Myometrial cell (primary cell): ENCODE measurements around a stretch of chr4.

DNA sequence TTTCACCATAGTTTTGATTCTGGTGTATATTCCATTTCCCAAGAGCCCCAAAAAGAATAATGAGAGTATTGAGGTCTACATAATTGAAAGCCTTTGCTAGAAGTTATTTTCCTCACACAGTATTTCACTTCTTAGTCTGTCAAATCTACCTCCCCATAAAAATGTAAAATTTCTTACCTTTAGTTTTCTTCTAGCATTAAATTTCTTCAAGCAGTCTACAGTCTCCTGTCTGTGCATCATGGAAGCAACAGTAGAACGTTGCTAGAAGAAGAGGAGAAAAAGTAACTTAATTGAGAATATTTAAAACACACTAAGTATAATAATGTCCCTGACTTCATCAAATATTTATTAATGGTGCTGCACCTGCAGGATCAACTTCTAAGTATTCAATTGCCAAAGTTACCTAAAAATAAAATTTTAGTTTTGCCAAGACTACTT lies 247.9 kb downstream of the CAMK2D start:
- RAMPAGE, long total RNA = no peak

DNA sequence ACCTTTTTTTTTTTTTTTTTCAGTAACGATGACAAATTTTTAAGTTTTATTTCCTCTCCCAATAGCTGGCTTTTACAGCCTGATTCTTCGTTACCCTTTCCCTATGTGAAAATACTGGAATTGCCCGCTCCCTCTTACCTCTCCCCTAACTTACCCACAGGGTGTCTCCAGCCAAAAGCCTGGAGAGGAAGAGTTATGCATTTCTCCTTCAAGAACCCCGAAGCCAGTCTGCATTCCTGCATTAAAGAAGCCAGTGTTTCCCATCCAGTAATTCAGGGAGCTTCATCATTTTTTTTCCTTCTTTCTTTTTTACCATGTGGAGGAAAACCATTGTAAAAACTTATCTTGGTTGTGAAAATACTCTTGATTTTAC lies 749 bp upstream of the ARSJ start:
- RAMPAGE, long total RNA = no peak

- RAMPAGE, long total RNA = no peak
Observed at GRCh38 chr4:114193681-114194103, 214.2 kb upstream of the ARSJ start.

GRCh38 chr4:118889329-118889754 lies 688 bp downstream of the SYNPO2 start:
- RAMPAGE, long total RNA = no peak

GRCh38 chr4:118969417-118969768 lies 80.7 kb downstream of the SYNPO2 start:
- RAMPAGE, long total RNA = no peak

GRCh38 chr4:119010686-119011073 lies 122.0 kb downstream of the SYNPO2 start:
- RAMPAGE, long total RNA = no peak

GRCh38 chr4:119039093-119039605 lies 96.5 kb upstream of the MYOZ2 start:
- RAMPAGE, long total RNA = no peak

DNA sequence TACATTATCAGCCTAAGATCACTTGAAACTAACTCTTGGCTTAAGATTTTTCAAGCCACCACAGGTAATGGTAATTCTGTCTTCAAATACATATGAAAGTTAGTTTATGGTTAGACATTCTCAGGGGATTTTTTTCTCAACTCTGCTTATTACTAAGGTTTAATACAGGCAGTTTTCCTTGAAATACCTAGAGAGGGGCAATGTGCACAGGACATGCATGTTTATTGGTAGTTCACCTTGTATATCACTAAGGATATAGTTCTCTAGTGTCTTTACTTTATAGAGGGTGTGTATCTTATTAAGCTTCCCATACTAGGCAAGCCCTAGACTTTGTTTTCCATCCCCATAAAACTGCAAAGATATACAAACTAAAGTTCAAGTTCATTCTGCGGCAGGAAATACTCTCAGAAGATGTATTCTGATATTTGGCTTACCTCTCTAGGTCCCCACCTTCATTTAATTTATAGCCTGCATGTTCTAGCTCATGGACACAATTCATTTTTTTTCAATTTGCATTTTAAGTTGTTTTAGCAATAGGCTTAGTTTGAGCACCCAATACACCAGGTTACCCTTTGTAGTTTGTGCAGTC lies 38.2 kb upstream of the MYOZ2 start:
- RAMPAGE, long total RNA = no peak

DNA sequence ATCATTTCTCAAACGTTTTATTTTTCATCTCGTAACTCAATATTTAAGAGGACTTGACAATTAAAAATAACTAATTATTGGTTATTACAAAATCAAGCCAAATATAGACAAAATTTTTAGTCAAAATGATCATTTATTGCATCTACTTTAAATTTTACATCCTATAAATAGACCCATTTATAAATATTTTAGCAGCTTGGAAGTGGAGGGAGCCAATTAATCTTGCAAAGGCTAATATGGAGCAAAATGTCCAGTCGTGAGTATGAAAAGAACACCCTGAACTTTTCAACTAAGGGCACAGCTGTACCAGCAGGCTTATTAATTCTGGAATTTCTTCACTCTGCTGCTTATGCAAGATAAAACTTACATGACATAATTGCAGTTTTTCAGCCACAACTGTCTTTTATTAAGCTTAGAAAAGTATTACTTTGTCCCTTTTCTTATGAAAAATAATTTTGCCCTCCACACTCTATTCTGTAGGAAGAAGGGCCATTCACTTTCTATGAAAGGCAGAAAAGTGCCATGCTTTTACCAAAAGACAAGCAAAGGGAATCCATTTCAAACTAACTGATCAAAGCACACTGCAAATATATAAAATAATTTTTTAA lies 22.9 kb upstream of the USP53 start:
- RAMPAGE, long total RNA = no peak

GRCh38 chr4:119206136-119206594 lies 6.3 kb upstream of the USP53 start:
- RAMPAGE, long total RNA = no peak

DNA sequence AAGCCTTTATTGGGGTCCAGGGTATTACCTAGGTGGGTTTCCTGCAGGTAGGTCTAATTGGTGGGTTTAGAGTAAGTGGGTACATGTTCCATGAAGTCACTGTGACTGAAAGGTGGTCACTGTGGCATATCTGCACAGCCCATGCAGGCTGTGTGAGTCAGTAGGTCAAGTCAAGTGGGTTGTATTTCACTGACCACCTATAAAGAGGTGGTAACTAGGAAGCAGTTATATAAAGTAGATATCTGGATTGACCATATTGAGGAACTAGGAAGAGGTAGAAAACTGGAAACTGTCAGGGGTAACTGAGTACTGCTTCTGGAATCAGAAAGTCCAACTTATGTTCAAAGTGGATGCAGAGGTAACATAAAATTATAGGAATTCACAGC lies 18.3 kb downstream of the USP53 start:
- RAMPAGE, long total RNA = no peak

GRCh38 chr4:119627052-119628270 lies 1.1 kb downstream of the PDE5A start:
- RAMPAGE, long total RNA = start-site peak on the minus strand at chr4:119627256-119627341, 42 and 74 reads in 2 replicates; start-site peak on the minus strand at chr4:119628011-119628093, 34 and 64 reads in 2 replicates

- RAMPAGE, long total RNA = no peak
Observed at GRCh38 chr4:119939285-119939698, 127.4 kb downstream of the MAD2L1 start.

- RAMPAGE, long total RNA = no peak
Observed at GRCh38 chr4:121139514-121139888, 24.6 kb downstream of the TNIP3 start.

DNA sequence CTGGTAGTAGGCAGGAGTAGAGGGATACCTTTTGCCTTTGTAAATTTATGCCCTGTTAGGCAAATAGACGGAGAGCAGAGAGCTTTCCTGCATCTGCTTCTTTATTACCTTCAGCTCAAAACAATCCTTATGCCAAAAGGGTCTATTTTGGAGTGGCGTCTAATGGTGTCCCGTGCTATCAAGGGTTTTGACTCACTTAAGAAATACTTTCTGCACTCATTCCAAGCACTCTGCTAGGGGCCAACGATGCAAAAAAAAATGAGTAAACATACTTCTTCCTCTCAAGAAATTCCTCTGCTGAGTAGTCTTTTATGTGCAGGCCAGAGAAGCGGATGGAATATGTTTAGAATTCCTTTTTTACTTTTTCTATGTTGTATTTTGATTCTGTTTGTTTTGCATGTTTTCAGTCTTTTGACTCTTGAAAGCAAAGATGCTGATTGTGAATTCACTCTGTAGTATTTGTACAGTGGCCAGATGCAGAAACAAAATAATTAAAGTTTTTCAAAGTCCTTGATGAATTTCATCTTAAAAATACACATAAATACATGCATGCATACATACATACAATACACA lies 131.7 kb downstream of the ANXA5 start:
- RAMPAGE, long total RNA = no peak

GRCh38 chr4:122041152-122041804 lies 89.4 kb upstream of the TRPC3 start:
- RAMPAGE, long total RNA = no peak

DNA sequence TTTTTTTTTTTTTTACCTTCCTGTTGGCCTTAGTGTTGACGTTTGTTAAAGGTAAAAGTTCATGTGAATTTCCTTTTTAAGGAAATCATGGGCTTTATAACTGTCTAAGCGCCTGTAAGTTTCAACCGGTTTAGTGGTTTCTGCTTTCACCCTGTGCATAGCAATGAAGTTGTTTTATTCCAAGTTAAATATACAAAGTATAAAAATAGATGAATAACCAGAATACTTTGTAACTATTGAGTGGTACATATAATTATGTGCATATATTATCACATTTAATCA lies 976 bp downstream of the BLTP1 start:
- RAMPAGE, long total RNA = no peak

DNA sequence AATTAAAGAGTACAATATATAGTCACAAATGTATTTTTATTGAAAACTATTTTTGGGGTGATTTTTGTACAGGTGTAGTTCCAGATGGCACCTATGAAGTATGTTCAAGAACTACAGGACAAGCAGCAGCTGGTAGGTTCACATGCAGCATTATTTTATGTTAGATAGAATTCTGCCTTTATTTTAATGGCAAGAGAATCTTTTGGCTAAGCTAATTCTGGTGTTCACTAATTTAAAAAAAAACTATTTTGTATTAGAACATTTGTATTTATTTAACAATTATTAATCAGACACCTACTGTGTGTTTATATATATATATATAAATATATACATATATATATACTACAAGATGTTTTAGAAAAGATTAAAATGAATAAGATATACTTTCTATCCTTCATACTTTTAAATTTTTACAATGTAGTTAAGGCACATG lies 65.2 kb upstream of the ADAD1 start:
- RAMPAGE, long total RNA = no peak

DNA sequence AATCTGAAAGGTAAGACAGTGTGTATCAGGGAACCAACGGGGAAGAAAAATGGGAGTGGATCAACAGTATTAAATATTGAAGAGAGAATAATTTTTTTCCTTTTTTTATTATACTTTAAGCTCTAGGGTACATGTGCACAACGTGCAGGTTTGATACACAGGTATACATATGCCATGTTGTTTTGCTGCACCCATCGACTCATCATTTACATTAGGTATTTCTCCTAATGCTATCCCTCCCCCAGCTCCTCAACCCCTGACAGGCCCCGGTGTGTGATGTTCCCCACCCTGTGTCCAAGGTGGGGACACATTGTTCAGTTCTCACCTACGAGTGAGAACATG lies 60.8 kb downstream of the IL21 start:
- RAMPAGE, long total RNA = no peak

DNA sequence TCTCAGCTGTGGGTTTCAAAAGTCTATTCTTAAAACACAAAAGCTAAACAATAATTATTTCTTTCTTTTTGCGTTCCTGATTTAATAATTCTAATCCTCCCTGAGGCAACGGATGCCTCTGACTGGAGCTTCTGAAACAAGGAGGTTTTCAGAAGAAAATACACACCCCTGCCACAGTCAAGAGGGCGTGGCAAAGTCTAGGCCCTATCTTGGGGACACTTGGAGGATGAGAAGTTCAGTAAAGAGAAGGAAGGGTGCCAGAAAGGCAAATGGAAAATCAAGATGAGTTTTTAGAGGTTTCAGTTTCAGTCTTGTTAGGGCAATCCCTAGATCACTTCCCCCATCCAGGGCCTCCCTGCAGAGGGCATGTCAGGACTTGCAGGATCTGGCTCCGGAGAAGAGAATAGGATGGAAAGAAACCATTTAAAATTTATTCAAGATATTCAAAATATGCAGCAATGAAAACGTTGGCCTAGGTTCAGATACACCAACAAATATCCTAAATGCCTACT lies 28.5 kb upstream of the FGF2 start:
- RAMPAGE, long total RNA = no peak